Epithelial cell of proximal tubule (primary cell): ENCODE measurements around a stretch of chr1.

DNA sequence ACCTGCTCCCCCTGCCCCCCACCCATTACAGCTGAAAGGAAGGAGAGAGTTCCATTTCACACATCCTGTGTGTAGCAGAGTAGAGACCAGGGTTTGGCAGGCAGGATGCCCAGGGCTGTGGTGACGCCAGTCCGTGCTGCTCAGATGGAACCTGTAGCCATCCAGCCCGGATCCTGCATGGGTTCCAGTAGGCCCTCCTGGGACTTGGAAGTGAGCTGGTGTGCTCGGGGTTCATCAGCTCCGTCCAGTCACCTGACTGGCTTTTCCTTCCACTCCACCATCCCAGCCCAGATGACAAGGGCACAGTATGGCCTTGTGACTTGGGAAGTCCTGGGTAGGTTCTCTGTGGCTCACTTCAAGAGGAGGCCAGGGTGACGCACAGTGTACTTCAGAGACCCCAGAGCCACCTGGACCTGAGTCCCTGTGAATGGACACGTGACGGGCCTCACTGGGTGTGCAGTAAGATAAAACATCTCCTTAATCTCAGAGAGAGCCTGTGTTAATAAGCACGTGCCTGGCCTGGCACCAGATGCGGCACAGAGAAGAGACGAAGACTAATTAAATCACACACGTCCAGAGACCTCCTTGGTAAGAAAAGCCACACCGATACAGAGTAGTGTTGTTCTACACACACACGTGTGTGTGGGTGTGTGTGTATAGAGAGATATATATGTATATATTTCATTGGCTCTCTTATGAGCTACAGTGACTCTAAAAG lies 16.0 kb downstream of the ITPKB start:
- RAMPAGE, long total RNA = no peak
- RRBS = no CpG with 5 or more reads among the region's 14 CpGs

- RAMPAGE, long total RNA = no peak
- RRBS = no CpG with 5 or more reads among the region's 2 CpGs
Observed at GRCh38 chr1:226728568-226728949, 10.5 kb downstream of the ITPKB start.

DNA sequence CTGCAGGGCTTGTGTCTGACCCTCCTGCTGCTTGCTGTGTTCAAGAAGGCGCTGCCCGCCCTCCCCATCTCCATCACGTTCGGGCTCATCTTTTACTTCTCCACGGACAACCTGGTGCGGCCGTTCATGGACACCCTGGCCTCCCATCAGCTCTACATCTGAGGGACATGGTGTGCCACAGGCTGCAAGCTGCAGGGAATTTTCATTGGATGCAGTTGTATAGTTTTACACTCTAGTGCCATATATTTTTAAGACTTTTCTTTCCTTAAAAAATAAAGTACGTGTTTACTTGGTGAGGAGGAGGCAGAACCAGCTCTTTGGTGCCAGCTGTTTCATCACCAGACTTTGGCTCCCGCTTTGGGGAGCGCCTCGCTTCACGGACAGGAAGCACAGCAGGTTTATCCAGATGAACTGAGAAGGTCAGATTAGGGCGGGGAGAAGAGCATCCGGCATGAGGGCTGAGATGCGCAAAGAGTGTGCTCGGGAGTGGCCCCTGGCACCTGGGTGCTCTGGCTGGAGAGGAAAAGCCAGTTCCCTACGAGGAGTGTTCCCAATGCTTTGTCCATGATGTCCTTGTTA lies 25.1 kb downstream of the PSEN2 start:
- RAMPAGE, long total RNA = no peak
- RRBS = no CpG with 5 or more reads among the region's 17 CpGs

GRCh38 chr1:226994651-226995238 lies 54.7 kb downstream of the COQ8A start:
- RAMPAGE, long total RNA = no peak
- RRBS = 62% methylated on average over 2 of the region's 17 CpGs

- RAMPAGE, long total RNA = no peak
- RRBS = no CpG with 5 or more reads among the region's 10 CpGs
Observed at GRCh38 chr1:227086319-227087620, 146.7 kb downstream of the COQ8A start.

DNA sequence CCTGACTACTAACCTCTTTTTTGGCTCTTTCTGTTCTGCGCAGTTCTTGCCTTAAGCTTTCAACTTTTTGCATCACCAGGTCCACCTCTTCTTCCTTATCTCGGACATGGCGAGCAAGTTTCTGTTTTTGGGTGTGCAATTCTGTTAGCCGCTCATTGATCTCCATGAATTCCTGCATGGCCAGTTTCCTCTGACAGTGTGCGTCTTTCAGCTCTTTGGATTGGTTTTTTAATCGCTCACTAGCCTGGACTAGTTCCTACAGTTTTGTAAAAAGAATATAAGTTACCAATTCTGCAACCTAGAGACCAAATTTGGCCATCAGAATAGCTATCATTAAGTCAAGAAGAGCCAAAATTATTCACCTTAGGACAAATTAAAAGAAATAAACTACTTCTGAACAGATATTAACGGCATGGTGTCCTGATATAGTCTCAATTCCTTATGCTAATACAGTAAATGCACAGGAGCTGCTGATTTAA lies 172.6 kb downstream of the COQ8A start:
- RAMPAGE, long total RNA = no peak
- RRBS = no CpG with 5 or more reads among the region's 7 CpGs

DNA sequence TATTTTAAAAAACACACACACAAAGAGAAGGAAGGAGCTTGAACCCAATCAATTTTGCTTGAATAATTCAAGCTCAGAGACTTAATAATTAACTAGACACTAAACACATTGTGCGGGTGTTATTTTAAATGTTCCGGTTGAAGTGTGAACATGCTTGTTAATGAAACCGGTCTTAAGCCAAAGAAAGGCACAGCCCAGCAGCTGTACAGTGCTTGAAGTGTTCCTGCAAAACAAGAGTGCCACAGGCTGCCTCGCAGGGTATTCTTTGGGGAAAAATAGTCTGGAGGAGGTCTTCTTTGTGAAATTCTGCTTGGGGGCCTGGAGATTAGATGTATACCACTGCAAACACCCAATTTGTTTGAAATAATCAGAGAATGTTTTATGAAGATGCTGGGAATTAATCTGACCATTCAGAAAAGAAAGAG lies 2.2 kb upstream of the CDC42BPA start:
- RAMPAGE, long total RNA = no peak
- RRBS = no CpG with 5 or more reads among the region's 4 CpGs

DNA sequence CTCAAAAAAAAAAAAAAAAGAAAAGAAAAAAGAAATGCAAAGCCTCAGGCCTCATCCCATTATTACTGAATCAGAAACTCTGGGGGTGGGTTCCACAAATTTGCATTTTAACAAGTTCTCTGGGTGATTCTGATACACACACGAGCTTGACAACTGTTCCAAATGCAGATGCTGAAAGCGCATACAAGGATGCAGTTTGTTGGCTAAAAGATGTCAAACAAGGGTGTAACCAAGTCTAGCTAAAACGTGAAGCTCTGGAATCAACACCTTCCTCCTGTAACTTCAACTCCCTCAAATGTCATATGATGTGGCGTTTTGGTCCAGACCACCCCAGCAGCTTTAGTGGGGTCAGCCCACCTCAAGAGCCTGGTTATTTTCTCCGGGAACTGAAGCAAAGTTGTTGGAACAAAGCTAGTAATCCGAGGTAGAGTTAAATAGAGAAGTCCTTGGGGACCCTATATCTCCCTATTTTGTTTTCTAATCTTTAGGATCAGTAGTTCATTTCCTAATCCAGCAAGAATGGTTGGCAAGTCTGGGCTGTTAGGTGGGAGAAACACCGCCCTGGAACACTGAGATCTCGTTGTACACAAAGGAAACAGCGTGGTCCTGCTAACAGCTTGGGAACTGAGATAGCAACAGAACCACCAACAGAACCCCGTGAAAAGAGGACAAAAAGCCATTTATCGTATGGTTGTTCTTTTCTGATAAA lies 121.7 kb upstream of the CDC42BPA start:
- RAMPAGE, long total RNA = no peak
- RRBS = no CpG with 5 or more reads among the region's 11 CpGs

GRCh38 chr1:227759259-227760108 lies 24.2 kb downstream of the SNAP47 start:
- RAMPAGE, long total RNA = no peak
- RRBS = no CpG with 5 or more reads among the region's 20 CpGs

DNA sequence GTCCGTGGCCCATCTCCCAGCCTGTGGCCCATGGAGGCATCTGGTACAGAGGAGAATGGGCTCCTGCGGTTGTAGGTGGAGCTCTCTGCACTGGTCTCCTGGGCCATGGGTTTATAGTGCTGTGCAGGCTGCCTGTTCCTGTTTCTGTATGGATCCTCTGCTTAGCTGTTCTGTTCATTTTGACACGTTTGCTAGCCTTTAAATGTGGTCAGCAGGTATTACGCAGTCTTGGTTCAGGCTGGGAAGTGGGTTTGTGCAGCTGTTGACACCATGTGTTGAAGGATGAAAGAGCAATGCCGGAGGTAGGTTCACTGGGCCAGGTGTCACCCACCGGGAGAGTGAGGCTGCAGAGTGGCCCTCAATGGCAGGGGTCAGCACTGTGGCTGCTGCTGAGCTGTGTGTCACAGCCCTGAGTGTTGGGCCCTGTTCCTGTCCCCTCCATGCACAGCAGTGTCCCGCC lies 38.9 kb downstream of the SNAP47 start:
- RAMPAGE, long total RNA = no peak
- RRBS = no CpG with 5 or more reads among the region's 7 CpGs

DNA sequence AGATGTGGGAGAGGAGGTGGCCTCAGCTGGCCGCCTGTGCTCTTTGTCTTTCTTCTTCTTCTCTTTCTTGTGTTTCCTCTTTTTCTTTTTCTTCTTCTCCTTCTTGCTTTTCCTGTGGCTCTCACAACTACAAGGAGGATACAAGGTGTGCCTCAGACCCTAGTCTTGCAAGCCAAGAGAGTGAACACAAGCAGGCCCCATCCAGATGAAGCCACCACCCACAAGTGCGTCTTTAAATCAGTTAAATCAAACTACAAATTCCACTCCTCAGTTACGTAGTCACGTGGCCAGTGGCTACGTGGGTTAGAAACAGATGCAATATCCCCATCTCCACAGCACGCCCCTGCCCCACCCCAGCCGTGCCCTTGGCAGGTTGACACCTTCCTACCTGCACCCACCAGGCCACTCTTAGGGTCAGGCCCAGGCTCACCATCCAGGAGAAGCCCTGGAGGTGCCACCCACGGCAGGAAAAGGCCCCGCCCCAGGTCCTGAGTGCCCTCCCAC lies 1.7 kb downstream of the C1orf35 start:
- RAMPAGE, long total RNA = no peak
- RRBS = no CpG with 5 or more reads among the region's 9 CpGs

DNA sequence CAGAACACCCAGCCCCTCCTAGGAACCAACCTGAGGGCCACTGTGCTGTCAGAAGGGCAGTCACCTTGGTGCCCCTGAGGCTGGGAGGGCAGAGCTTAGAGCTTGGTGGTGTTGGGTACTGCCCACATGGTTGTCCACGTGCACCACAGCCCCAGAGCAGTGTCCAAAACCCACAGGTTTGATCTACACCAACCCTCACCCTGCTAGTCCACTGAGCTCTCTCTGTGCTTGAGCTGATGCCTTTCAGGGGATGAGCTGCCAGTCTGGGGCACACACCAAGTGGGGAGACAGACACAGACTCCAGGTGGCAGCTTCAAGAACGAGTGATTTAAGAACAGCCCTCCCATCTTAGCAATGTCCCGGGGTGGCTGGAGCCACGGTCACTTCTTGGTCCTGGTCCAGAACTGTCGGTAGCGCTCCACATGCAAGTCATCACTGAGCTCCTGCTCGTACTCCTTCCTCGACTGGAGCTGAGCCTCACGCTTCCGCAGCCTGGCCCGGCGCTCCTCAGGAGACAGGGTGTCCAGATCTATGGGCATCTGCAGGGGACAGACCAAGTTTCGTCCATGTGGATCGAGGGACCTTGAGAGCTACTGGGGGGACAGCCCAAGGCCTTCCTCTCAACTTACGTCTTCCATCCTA lies 2.6 kb downstream of the MRPL55 start:
- RAMPAGE, long total RNA = no peak
- RRBS = no CpG with 5 or more reads among the region's 15 CpGs

- RAMPAGE, long total RNA = no peak
- RRBS = 2% methylated on average over 3 of the region's 29 CpGs
Observed at GRCh38 chr1:228109578-228110594, 787 bp upstream of the MRPL55 start.

DNA sequence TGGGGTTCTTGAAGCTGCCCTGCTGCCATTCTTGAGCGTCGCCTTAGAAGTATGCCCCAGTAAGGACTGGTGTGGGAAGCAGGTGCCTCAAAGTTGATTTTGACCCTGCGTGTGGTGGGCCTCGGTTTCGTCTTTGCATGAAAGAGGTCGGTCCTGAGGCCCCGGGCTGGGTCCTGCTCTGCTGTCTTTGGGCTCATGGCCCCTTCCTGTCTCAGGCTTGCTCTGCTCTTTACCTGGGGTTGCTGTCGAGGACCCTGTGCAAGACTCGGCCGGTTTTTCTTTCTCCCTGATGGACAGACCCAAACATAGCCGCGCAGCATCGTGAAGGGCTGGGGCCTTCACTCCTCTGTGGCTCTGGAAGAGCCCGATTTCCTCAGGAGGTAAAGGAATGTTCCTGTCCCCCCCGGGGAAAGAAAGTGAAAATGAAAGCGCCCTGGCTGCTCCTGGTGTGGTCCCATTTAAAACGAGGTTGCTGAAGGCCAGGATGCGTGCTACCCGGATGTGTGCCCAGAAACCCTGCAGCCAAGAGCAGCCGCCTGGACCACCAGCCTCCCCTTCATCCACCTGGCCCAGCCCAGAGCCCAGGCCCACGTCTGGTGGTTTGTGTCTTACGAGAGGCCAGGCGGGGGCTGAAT lies 947 bp downstream of the GUK1 start:
- RAMPAGE, long total RNA = no peak
- RRBS = 9% methylated on average over 9 of the region's 23 CpGs

DNA sequence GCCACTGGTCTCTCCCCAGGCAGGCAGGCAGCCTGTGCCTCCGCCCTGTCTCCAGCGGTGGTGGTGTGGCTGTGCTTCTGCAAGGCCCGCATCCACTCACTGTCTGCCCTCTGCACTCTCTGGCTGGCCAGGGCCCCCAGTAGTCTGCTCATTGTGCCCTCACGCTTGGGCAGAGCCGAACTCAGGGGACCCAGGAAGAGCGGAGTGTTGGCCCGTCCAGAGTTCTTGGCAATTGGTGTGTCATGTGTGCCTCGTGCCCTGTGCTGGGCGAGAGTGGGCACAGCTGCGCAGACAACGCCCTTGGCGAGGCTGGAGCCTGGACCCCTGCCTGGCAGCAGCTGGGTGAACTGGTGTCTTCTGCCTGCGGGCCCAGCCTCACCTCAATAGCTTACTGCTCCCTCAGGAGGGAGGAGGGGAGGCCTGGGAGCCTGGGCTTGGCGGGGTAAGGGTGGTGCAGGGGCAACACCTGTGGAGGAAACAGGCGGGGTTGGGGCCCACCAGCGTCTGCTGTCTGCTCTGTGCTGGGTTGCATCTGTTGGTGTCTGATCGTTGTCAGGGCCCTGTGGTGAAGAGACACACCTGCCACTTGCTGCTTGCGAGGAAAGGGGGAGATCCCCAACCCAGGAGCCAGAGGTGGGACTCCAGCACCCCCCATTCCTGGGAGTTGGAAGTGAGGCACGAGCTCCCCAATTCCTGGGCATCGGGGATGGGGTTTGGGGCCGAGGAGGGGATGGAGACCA lies 2.2 kb downstream of the GUK1 start:
- RAMPAGE, long total RNA = no peak
- RRBS = no CpG with 5 or more reads among the region's 21 CpGs

DNA sequence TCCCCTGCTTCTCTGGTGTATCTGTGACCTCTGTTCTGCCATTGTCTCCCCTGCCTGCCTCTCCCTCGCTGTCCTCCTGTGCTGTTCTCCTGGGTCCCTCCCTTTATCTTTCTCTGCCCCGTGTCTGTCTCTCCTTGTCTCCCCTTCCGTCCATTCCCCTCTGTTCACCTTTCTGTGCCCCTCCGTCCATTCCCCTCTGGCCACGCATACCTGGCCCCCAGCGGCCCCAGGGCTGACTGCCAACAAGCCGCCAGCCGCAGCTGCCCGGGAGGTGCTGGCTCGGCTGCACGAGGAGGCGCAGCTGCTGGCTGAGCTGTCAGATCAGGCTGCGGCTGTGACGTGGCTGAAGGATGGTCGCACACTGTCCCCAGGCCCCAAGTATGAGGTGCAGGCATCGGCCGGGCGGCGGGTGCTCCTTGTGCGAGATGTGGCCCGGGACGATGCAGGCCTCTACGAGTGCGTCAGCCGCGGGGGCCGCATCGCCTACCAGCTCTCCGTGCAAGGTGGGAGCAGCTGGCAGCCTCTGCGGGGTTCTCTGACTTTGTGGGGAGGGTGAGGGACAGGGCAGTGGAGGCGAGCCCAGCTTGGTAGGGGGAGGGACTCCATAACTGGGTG lies 8.5 kb downstream of the OBSCN start:
- RAMPAGE, long total RNA = no peak
- RRBS = no CpG with 5 or more reads among the region's 31 CpGs

DNA sequence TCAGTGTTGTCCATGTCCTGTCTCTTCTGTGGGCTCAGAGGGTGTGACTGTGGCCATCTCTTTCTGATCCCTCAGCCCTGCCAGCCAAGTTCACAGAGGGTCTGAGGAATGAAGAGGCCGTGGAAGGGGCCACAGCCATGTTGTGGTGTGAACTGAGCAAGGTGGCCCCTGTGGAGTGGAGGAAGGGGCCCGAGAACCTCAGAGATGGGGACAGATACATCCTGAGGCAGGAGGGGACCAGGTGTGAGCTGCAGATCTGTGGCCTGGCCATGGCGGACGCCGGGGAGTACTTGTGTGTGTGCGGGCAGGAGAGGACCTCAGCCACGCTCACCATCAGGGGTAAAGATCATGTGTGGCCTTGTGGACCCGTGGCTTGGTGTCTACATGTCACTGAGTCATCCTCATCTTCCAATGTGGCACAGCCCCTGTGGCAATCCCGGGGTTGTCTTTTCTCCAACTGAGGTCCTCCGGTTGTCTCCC lies 84.0 kb downstream of the OBSCN start:
- RAMPAGE, long total RNA = no peak
- RRBS = 98% methylated on average over 1 of the region's 10 CpGs

- RAMPAGE, long total RNA = no peak
- RRBS = no CpG with 5 or more reads among the region's 9 CpGs
Observed at GRCh38 chr1:228298148-228298789, 90.4 kb downstream of the OBSCN start.

GRCh38 chr1:228315716-228316451 lies 90.8 kb downstream of the TRIM11 start:
- RAMPAGE, long total RNA = no peak
- RRBS = 81% methylated on average over 11 of the region's 50 CpGs

DNA sequence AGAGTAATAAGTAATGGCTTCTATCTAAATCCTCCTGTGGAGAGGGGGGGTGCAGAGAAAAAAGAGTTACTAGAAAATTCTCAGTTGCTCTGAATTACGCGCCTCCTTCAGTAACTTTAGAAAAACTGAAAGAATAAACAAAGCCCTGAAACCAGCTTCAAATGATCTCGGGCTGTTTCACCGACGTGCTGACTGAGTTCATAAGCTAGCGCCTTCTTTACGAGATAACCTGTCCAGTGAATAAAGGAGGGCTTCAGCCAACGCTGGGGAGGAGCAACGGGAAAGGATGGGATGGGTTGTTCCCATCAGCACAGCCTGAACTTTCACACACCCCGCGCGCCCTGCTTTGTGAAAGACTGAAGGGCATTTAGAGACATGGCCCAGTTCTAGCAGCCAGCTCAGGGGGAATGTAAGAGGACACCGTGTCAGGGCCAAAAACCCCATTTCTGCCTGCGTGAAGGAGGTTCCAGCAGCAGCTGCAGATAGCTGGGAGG lies 255.2 kb upstream of the RAB4A start:
- RAMPAGE, long total RNA = no peak
- RRBS = no CpG with 5 or more reads among the region's 14 CpGs